Body of pancreas (tissue), 2 donors: Measurements from ENCODE around the genes CD109 and COL12A1.

- PRO-cap = bidirectional peak, plus-strand start at chr6:63573287, minus-strand start at chr6:63573164
- RAMPAGE, long total RNA, 2 experiments = no peak in any of the 2 experiments
Observed at GRCh38 chr6:63573072-63573380, 746 bp downstream of the PTP4A1 start.

DNA sequence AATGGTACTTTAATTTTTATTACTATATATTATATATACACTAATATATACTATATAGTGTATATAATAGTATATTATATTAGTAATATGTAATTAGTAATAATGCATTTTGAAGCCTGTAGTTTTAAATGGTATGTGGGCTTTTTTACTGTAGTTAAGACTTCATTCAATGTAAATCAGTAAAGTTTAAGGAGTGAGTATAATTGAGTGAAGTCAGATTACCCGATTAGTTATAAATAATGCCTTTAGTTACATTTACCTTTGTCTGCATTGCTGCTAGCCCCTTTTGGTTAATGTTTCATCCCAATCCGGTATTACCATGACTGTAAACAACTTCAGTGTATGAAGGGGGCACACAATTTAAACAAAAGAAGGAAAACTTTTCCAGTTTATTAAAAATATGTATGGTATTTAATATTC lies 5.5 kb downstream of the PTP4A1 start:
- PRO-cap = no peak
- RAMPAGE, long total RNA, 2 experiments = no peak in any of the 2 experiments

DNA sequence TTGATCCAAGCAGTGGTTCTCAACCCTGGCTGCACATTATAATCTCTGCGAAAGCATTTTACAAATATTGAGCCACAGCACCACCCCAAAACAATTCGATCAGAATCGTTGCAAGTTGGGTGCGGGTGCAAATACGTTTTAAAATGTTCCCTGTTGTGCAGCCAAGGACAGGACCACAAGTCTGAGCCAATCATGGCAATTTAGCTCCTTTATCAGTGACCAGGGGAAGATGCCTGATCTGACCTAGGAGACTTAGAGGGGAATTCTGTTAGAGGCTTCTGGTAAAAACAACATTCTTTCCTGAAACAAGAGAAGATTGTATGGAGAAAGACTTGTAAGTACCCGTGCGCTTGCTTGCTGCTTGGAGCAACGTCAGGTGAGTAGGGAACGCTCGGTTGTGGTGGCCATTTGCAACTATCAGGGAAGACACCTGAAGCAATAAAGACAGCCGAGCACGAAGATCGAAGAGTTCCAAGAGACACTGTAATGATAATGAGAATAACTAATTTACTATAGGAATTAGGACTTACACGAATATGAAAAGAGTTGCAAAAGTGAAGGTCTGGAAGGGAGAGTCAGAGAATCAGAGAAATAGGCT lies 25.8 kb downstream of the PTP4A1 start:
- PRO-cap = no peak
- RAMPAGE, long total RNA, 2 experiments = no peak in any of the 2 experiments

DNA sequence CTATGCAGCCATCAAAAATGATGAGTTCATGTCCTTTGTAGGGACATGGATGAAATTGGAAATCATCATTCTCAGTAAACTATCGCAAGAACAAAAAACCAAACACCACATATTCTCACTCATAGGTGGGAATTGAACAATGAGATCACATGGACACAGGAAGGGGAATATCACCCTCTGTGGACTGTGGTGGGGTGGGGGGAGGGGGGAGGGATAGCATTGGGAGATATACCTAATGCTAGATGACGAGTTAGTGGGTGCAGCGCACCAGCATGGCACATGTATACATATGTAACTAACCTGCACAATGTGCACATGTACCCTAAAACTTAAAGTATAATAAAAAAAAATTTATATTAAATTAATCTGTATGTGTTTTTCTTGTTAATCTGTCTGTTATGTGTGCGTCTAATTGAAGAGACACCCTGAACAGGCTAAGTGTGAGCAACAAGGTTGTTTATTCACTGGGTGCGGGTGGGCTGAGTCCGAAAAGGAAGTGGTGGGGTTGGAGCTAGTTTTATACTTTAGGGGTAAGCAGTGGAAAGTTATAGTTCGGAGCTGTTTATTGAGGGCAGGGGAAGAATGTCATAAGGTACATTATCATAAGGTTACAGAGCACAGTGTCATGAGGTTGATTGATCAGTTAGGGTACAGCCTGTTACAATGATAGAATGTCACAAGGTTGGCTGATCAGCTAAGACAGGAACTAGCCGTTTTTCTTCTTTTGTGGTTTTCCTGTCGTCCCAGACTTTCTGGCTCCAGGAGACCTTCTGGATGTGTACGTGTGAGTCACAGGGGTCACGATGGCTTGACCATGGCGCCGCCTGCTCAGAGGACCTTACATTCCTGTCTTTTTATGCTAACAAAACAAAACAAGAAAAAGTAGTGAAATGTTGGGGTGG lies 754.2 kb upstream of the ADGRB3 start:
- PRO-cap = no peak
- RAMPAGE, long total RNA, 2 experiments = no peak in any of the 2 experiments

DNA sequence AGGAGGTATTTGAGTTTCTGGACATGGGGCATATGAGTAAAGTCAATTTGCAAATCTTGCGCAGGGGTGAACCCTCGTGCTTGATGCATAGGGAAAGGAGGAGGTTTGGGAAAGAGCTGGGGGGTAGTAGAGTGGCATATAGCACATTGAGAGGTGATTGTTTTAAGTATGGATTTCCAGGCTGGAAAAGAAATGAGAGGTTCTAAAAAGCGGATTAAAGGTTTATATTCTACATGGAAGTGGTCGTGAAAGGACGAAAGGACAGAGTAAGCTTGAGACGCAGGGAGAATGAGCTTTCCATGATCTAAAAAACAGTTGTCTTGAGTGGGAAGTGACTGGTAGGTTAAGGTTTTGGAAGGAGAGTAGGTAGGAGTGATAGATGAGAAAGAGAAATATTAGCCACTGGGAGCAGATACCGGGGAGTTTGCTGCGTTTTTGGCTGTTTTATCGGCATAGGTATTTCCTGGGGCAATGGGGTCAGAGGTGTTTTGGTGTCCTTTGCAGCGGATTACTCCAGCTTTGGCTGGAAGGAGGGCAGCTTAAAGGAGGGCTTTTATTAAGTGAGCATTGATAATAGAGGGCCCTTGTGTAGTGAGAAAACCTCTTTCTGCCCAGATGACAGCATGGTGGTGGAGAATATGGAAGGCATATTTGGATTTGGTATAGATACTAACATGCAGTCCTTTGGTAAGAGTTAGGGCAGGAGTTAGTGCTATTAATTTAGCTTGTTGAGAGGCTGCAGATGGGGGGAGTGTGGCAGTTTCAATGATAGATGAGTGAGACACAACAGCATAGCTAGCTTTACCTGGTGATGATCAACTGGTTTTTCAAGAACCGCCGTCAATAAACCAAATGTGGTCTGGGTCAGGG lies 750.5 kb upstream of the ADGRB3 start:
- PRO-cap = no peak
- RAMPAGE, long total RNA, 2 experiments = no peak in any of the 2 experiments

GRCh38 chr6:70731978-70732734 lies 64.5 kb downstream of the SMAP1 start:
- PRO-cap = no peak
- RAMPAGE, long total RNA, 2 experiments = no peak in any of the 2 experiments

GRCh38 chr6:70815440-70816068 lies 141.3 kb downstream of the B3GAT2 start:
- PRO-cap = no peak
- RAMPAGE, long total RNA, 2 experiments = no peak in any of the 2 experiments

DNA sequence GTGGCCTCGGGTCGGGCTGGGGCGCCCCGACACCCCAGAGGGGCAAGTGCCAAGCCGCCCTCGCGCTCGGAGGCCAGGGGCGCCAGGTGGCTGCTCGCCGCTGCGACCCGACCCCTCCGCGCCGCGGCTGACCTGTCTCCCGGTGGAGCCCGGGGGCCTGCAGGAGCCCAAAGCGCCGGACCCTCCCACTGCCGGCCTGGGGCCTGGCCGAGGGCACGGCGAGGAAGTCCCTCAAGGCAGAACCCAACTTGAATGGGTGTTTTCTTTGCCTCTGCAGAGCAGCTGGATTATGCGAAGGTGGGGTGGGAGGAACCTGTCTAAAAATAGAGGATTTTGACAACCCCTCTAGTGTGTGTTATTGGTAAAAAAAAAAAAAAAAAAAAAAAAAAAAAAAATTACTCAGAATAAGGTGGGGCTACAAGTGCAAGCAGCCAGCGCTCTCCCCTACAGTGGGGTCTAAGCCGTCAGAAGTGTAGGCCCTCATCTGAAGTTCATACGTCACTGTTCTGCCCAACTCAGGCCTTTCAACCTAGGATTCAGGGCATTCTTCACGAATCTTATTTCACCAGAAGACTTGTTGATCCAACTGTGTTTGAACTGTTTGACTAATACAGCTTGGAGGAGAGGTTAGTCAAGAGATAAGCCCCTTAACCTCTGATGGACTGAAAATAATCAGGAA lies 714 bp downstream of the OGFRL1 start:
- PRO-cap = unidirectional peak, minus-strand start at position 126 of the sequence; unidirectional peak, minus-strand start at position 198 of the sequence
- RAMPAGE, long total RNA, 2 experiments = no peak in any of the 2 experiments

- PRO-cap = no peak
- RAMPAGE, long total RNA, 2 experiments = start-site peak on the minus strand in 1 of 2 experiments, at chr6:71375786-71376015 at its widest, 5 to 12 reads per replicate
Observed at GRCh38 chr6:71375559-71376249, 87.1 kb downstream of the OGFRL1 start.

DNA sequence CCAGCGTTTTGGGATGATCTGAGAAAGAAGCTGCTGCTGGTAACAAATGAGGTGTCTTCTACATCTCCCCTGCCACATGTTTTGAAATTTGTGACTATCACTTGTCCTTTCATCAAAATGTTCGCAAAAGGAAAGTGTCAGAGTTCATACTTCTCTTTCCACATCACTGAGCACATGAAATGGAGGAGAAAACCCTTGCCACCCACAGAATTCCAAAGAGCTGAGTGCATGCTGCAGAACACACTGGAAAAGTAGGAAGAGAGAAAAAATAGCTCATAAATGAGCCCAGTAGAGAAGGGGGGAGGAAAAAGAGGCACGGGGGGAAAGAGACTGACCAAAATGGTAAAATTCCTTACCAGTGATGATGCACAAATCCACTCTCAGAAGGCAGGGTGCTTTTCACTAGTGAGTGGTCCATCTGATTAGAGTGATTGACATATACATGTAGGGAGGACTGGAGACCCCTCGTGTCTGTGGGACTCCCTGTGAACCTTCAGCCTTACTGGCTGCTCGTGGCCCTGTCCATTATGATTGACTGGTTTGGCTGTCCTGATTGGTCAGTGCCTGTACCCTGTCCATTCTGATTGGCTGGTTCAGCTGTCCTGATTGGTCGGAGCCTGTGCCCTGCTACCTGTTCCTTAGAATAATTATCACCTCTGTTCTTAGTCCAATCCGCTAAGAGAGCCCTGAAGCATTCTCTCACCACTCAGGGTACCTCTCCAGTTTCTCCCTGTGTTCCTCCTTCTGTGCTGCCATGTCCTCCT lies 180.6 kb downstream of the OGFRL1 start:
- PRO-cap = no peak
- RAMPAGE, long total RNA, 2 experiments = no peak in any of the 2 experiments

- PRO-cap = no peak
- RAMPAGE, long total RNA, 2 experiments = no peak in any of the 2 experiments
Observed at GRCh38 chr6:72386205-72386623, 235.7 kb upstream of the KCNQ5 start.

- PRO-cap = no peak
- RAMPAGE, long total RNA, 2 experiments = no peak in any of the 2 experiments
Observed at GRCh38 chr6:72561236-72561602, 60.6 kb upstream of the KCNQ5 start.

GRCh38 chr6:72654061-72654699 lies 32.3 kb downstream of the KCNQ5 start:
- PRO-cap = no peak
- RAMPAGE, long total RNA, 2 experiments = no peak in any of the 2 experiments

GRCh38 chr6:72771082-72771513 lies 149.2 kb downstream of the KCNQ5 start:
- PRO-cap = no peak
- RAMPAGE, long total RNA, 2 experiments = no peak in any of the 2 experiments

GRCh38 chr6:72816445-72816831 lies 194.6 kb downstream of the KCNQ5 start:
- PRO-cap = no peak
- RAMPAGE, long total RNA, 2 experiments = no peak in any of the 2 experiments

DNA sequence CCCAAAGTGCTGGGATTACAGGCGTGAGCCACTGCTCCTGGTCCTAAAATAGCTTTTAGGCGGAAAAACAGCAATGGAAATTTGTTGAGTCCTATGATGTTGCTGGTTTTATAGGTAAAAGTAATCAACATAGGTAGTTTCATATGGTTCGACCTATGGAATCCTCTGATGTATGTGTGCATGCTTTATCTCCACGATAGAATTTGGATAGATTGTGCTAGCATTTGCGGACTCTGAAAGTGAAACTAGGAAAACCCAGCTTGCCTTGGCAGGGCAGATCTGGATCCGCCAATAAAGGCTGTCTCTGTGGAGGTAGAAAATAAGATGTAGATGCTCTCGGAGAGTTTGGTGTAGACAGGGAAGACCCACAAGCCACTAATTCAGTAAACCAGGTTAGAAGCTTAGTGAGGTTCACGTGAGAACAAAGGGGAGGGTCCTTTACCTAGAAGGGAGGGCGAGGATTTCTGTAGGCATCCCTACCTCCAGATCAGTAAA lies 1.0 kb upstream of the SLC17A5 start:
- PRO-cap = no peak
- RAMPAGE, long total RNA, 2 experiments = no peak in any of the 2 experiments

DNA sequence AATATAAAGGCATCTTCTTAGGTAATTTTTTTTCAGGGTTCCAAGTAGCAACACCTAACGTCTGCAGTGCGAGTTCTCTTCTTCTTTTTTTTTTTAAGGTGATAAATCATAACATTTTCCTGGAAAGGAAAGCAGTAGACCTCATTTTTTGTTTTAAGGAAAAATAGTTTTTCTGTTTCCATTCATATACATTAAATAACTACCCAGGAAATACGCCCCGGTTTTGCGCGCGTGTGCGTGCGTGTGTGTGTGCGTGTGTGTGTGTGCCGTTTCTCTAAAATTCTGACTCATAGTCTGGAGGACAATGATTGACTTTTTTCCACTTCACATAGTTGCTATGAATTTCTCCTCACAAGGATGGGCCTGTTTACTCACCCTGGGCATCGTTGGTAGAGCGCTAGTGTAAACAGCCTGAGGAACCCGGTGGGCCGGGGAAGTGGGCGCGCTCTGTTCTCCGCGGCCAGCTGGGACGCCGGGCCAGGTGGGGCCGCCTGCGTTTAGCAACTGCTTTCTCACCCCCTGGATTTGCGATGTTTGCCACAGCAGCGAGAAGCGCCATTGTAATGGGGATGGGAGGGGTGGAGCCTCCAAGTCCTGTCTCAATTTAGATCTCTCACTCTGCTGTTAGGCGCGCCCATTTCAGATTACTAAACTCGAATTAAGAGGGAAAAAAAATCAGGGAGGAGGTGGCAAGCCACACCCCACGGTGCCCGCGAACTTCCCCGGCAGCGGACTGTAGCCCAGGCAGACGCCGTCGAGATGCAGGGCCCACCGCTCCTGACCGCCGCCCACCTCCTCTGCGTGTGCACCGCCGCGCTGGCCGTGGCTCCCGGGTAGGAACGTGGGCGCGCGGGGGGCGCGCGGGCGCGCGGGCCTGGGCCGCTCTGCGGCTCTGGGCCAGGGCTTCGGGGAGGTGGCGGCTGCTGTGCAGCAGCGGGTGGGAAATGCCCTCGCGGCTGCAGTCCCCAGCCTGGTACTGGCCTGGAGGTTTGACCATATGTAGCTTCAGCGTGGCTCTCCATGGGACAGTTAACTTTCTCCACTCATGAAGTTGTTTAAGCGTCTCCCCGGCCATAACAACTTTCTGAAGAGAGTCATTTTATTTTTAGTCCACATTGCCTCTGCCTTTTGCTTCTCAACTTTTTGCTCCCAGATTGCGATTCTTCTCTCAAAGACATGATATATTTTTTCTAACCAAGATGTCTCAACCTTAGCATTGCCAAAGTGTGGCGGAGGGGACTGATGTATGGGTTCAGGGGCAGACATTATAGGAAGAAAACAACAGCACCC lies at the start of gene CD109:
Gene CD109, plus strand, starts transcription at position 747 of the 1,290 bp plus-strand sequence.
- PRO-cap = bidirectional peak, plus-strand start at position 747 of the sequence, minus-strand start at position 799 of the sequence
- RAMPAGE, long total RNA, 2 experiments = start-site peak on the plus strand in 1 of 2 experiments, centred at position 712 of the sequence, 6 reads per replicate

GRCh38 chr6:73798476-73799135 lies 102.6 kb downstream of the CD109 start:
- PRO-cap = no peak
- RAMPAGE, long total RNA, 2 experiments = no peak in any of the 2 experiments

DNA sequence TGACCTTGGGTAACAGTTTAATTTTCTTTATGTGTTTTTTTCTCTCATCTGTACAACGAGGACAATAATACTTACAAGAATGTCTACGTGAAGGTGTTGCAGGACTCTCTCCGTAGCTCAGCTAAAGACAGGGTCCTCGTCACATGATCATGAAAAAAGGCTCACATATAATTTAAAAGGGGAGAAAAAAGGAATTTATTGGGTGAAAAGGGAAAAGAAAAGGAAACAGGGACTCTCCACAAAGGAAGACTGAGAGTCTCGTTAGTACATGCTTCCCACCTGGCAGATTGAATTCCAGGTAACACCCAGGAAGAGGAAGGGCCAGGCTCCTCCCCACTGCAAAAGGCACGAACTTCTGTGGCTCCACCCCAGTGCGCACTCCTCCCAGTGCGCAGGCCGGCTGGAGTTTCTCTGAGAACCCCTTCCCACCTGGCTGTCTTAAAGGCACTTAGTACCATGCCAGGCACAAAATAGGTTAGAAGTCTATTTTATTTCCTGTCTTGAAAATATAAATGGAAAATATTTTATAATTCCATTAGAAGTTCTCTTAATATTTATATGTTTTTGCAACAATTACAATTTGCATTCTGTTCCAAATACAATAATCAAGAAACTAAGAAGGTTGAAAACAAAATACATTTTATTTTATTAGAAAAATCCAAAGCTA lies 129.9 kb downstream of the COL12A1 start:
- PRO-cap = no peak
- RAMPAGE, long total RNA, 2 experiments = no peak in any of the 2 experiments

GRCh38 chr6:75205593-75206408 lies at the start of gene COL12A1:
Gene COL12A1, minus strand, starts transcription at chr6:75206053.
- PRO-cap = bidirectional peak, plus-strand start at chr6:75206273, minus-strand start at chr6:75206051
- RAMPAGE, long total RNA, 2 experiments = start-site peak on the minus strand in 1 of 2 experiments, at chr6:75205908-75206054 at its widest, 108 reads per replicate